Cardiac septum (tissue), 1 donor: Measurements from ENCODE around the gene RPS3A.

DNA sequence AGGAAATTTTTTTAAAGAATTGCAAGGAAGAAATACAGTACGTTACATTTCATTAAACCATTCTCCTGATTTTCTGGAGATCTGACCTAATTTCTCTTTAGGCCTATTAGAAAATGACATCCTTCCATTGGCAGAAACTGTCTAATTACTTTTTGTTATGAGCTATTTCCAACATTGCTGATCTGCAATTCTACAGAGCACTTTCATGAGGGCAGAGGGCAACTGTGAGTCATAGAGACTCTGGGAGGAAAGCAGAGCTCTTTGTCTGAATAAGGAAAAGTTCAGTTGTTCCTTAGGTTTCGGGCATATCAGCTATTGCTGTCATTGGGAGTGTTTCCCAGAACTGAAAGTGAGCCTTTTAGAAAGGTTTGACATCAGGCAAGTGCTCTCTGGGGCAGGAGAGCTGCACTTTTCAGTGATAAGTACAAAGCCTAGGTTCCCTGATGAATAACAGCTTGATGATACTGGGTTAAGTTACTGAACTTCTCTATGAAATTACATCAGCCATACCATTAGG, 119.2 kb upstream of the EDNRA start:
- PRO-cap = no peak

DNA sequence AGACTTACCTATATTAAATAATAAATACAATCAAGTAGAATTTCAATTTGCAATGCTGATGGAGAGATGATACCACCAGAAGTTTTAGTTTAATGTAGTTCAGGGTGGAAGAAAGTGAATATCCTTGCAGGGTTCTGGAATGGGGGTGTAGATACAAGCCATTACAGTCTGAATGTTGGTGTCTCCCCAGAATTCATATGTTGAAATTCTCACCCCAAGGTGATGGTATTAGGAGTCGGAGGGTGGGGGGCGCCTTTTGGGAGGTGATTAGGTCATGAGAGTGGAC, 20.6 kb upstream of the EDNRA start:
- PRO-cap = no peak

DNA sequence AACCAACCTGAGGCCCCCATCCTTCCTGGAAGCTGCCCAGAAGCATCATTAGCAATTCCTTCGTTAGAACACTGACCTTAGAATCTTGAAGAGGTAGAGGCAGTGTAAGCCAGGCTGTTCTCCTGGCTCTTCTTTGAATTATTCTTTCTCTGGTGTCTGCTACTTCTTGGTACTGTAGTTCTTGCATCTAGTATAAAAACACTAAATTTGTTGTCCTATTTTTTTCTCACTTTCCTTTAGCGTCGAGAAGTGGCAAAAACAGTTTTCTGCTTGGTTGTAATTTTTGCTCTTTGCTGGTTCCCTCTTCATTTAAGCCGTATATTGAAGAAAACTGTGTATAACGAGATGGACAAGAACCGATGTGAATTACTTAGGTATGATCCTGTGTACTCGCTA, 58.7 kb downstream of the EDNRA start:
- PRO-cap = no peak

GRCh38 chr4:148023117-148023548, 291.2 kb downstream of the ARHGAP10 start:
- PRO-cap = no peak

GRCh38 chr4:148044211-148044863, 312.4 kb downstream of the ARHGAP10 start:
- PRO-cap = bidirectional peak, plus-strand start at chr4:148044531, minus-strand start at chr4:148044390

- PRO-cap = unidirectional peak, plus-strand start at chr4:148436395
These were observed 6.1 kb downstream of the NR3C2 start for GRCh38 chr4:148436165-148436461.

DNA sequence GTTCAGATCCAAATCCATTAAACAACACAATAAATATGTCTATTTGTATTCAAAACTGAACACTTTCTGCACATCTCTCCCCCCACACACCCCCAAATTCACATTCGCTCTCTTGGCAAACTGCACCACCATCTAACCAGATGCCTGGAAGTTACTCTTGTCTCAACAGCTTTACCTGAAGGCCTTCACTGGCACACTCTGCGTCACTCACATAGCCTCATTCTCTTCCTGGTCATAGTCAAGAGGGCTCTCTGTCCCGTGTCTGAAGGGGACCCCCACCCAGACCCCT, 3.0 kb downstream of the NR3C2 start:
- PRO-cap = no peak

GRCh38 chr4:148443616-148444280, 1.5 kb upstream of the NR3C2 start:
- PRO-cap = no peak

GRCh38 chr4:148539357-148539838, 97.2 kb upstream of the NR3C2 start:
- PRO-cap = no peak

GRCh38 chr4:148842596-148843219, 400.5 kb upstream of the NR3C2 start:
- PRO-cap = no peak

DNA sequence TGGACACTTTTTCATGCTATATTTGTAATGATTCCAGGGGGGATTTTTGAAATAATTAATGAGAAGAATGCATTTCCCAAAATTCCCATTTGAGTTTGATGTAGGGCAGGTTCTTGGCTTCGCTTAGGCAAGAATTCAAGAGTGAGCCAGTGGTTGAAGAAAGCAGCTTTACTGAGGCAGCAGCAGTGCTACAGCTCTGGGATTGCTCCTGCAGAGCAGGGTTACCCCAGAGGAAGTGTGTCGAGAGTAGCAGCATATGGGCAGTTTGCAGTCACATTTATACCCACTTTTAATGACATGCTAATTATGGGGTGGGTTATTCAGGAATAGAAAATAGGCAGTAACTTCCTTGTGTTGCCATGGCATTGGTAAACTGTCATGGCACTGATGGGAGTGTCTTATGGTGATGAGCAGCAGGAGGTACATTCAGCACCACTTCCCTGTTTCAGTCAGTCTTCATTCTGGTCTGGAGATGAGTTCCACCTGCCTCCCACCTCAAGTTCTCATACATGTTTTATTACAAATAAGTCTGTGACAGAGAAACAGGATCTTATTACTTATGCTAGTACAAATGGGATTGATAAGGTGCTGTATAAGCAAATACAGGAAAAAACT, 38.5 kb upstream of the DCLK2 start:
- PRO-cap = no peak

- PRO-cap = no peak
These were observed 2.0 kb downstream of the MAB21L2 start for GRCh38 chr4:150583768-150584591.

GRCh38 chr4:151098188-151098650, 1.2 kb upstream of the RPS3A start:
- PRO-cap = no peak

DNA sequence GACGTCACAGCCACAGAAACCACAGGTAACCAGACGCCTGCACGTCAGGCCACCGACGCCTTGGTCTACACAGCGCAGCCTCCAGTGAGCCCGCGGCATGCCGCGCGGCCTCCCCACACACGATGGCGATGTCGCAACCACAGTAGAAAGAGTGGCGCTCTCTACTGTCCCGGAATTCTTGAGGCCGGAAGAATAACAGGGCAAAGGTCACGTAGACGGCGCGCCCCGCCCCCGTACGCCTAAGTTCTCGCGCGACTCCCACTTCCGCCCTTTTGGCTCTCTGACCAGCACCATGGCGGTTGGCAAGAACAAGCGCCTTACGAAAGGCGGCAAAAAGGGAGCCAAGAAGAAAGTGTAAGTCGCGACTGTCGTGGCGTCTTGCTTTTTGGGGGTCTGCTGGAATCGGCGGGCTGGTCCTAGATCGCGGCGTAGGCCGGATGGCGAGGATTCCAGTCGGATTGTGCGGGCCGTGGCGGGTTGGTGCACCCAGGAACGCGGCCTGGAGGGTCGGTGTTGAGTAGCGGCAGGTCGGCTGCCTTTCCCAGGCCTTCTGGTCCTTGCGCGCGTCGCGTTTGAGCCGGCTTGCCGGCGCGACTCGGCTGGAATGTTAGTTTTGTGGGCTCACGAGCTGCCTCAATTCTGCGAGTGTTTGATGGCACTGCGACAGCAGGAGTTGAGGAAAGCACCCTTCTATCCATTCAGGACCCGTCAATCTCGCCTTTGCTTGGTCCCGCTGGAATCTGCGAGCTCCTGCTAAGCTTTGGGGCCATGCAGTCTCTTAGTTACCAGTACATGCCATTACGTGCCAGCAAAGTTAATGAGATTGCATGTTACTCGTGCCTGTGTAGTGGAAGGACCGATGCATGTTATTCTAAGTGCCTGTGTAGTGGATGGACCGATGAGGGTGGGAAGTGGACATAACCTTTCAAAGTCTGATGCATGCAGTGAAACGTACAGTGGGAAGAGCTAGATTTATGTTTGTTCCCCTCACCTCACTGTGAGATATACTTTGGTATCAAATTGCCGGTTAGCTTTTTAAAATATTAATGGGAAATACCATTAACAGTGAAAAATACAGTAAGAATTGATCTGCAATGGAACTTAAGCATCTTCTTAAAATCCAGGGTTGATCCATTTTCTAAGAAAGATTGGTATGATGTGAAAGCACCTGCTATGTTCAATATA, at the start of gene RPS3A:
TSS of gene RPS3A (plus strand) at position 268 of the 1,185 bp plus-strand sequence.
- PRO-cap = bidirectional peak, plus-strand start at position 269 of the sequence, minus-strand start at position 69 of the sequence

- PRO-cap = no peak
These were observed 4.4 kb downstream of the RPS3A start for GRCh38 chr4:151103520-151104489.

DNA sequence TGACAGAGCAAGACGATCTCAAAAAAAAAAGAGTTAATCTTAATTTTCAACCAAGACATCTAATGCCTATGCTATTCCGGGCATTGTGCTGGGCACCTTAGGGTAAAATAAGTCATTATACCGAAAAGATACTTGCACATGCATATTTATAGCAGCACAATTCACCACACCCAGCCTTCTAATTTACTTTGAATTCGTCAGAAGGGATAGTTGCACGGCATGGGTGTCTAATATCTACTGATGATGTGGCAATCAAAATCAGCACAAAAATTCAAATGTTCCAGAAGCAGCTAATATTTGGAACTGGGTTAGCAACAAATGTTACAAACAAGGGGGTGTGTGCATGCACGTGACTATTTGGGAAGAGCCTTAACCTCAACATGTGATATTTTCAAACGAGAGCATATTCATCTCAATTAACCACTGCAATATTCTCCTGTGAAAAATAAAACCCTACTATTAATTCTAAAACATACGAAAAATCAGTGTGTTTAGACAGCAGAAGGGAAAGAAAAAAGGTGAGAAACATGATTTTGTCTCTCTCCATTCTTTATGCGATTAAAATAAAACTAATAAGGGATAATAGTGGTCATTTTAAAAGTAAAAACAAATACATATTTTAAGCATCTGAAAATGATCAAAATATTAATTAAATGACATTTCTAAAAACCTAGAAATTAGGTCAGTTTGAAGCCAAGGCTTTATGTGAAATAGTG, 79.6 kb upstream of the PRSS48 start:
- PRO-cap = no peak

DNA sequence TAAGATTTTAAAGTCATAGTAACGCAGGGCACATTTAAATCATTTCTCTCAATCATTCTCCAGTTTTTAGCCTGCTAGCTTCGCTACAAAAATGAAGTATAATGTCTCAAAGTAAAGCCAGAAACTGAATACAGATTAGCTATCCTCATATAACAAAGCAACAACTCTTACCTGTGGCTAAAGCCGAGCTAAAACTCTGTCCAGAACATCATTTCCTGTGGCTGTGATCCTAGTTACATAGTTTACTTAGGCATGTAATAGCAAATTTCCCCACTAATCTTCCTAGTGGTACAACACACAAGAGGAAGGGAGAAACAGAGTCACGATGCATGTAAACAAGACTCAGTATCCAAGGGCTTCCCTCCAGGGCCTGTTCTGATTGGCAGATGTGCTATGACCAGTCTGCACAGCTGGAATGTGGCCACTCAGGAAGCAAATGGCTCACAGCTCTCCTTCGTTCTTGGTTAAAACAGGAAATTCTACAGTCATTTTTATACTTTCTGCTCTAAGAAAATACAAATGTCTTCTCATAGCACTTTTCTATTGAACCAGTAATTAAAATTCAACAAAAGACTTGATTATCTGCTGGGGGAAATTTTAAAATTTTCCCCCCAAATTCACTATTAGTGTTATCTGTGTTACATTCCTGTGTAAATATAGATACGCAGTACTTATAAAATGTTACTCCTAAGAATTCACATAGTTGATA, 49.2 kb upstream of the PRSS48 start:
- PRO-cap = bidirectional peak, plus-strand start at position 424 of the sequence, minus-strand start at position 304 of the sequence

DNA sequence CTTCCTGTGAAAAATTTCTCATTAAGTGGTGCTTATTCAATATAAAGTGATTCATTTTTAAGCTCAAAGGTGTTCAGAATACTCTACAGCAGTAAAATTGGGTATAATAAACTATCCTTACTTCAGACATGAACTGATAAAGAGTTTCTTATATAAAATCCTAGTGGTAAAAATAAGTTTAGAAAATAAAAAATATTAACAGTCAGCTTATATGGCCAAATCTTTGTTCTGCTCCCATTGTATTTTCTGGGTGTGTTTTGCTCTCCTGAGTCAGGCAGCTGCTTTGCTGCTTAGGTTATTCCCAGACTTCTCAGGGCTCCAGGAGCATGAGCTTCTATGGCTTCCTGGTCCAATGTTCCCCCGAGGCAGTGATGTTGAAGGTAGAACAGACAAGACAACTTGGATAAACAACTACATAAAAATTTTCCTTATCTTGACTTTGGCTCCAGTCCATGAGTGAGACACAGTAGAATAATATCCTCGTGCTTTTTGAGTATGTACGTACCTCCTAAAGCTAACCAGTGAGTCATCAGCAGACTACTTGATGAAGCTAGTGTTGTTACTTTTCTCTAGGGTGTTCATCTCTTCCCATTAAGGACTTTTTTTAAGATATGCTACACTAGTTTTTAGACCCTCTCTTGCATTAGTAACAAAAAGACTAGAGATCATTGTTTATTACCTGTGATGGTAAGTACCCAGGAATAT, 131.7 kb downstream of the FHIP1A start:
- PRO-cap = no peak

GRCh38 chr4:151674578-151675515, 86.0 kb downstream of the GATB start:
- PRO-cap = unidirectional peak, minus-strand start at chr4:151675062

DNA sequence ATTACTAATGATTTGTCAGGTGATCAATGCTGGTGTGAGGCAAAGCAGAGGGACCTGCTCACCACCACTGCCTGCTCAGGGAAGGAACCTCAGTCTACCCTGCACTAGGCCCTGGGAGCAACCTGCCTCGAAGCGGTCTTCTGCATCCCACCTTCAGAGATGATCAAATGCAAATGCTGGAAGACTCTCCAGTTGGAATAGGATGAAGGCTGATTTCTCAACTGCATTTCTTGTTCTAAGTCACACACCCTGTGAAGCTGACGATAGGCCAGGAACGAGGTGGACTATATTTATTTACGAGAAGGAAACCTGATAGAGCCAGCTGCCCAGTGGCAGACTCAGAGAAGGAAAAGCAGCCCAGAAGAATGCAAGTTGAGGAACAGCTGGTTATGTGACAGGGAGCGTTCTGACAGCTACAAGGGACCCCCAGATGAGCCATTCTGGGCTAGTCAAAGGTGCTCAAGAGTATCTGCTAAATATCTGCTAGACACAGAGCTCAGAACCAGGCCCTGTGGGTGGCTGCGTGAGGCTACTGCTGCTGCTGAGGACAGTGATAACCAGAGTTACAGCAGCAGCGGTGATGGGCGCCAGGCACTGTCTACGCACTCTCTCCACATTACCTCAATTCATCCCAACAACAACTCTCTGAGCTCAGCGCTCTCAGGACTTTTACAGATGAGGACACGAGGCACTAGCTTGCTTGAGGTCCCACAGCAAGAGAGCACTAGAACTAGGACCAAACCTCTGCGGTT, 69.1 kb downstream of the GATB start:
- PRO-cap = no peak